Measurements from ENCODE around the genes TNIP1 and FAM114A2.

DNA sequence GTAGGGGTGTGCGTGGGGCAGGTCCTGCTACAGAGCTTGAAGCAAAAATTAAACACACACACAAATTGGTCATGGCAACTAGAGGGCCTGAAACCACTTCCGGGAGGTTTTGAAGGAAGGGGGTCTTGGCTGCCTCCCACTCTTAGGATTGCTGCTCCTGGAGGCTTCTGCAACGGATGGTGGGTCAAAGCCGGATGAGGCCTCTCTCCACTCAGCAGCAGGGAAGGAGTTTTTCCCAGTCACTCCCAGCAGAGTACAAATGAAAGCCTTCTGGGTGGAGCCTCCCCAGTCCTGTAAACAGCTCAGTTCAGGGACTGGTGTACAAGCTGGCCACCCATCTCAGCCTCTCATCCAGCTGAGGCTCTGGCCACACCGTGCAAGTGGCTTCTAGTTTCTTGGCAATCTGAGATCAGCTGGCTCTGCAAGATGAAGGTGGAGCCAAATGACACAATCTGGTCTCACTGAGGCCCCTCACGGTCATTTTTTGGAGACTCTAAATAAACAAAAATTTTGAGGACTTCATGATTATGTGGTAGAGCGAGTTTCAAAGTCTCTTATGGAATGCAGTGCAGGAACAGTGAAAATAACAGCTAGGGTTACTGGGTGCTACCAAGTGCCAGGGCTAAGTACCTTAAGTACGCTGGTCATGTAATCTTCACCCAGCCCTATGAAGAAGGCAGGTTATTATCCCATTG lies 10.0 kb downstream of the GPX3 start:
- PRO-cap: no peak

- PRO-cap: no peak
Measured at GRCh38 chr5:151056519-151057303, 24.1 kb downstream of the TNIP1 start.

- PRO-cap: unidirectional peak, plus-strand start at chr5:151080564; bidirectional peak, plus-strand start at chr5:151081166, minus-strand start at chr5:151081034
Measured at GRCh38 chr5:151080408-151081725, at the start of gene TNIP1. TSS of gene TNIP1 (minus strand) at chr5:151081034.

- PRO-cap: bidirectional peak, plus-strand start at chr5:151083658, minus-strand start at chr5:151083496
Measured at GRCh38 chr5:151083306-151083852, 2.5 kb upstream of the TNIP1 start.

GRCh38 chr5:151095262-151096043 lies 14.6 kb upstream of the TNIP1 start:
- PRO-cap: unidirectional peak, minus-strand start at chr5:151095448

- PRO-cap: no peak
Measured at GRCh38 chr5:151096780-151097383, 16.0 kb upstream of the TNIP1 start.

DNA sequence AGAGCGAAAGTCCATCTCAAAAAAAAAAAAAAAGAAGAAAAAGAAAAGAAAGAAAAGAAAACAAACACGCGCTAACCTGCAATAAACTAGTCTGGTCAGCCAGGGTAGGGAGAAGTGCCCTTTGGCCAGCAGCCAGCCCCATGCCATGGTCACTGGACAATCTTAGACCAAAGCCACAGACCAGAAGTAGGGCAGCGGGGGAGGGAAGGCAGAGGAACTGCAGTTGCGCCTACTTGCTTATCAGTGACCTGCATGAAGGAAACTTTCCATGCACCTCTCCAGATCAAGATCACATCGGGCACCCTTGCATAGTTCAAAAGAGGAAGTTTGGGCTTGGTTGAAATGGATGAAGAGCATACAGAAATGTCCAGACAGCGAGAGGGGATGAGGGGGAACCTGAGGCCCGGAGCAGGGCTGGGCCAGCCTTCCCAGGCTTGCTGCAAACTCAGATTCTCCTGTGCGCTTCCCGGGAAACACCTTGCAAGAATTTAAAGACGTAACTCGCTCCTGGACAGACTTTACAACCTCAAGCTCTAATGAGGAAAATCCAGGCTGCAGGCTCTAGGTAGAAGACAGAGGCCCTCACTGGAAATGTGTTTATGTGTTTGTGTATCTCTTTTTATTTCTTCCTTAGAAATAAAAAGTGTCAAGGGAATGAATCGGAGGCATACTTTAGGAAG lies 19.4 kb upstream of the TNIP1 start:
- PRO-cap: no peak

- PRO-cap: no peak
Measured at GRCh38 chr5:151100794-151101613, 20.2 kb upstream of the TNIP1 start.

- PRO-cap: no peak
Measured at GRCh38 chr5:151134115-151135022, 23.2 kb downstream of the ANXA6 start.

DNA sequence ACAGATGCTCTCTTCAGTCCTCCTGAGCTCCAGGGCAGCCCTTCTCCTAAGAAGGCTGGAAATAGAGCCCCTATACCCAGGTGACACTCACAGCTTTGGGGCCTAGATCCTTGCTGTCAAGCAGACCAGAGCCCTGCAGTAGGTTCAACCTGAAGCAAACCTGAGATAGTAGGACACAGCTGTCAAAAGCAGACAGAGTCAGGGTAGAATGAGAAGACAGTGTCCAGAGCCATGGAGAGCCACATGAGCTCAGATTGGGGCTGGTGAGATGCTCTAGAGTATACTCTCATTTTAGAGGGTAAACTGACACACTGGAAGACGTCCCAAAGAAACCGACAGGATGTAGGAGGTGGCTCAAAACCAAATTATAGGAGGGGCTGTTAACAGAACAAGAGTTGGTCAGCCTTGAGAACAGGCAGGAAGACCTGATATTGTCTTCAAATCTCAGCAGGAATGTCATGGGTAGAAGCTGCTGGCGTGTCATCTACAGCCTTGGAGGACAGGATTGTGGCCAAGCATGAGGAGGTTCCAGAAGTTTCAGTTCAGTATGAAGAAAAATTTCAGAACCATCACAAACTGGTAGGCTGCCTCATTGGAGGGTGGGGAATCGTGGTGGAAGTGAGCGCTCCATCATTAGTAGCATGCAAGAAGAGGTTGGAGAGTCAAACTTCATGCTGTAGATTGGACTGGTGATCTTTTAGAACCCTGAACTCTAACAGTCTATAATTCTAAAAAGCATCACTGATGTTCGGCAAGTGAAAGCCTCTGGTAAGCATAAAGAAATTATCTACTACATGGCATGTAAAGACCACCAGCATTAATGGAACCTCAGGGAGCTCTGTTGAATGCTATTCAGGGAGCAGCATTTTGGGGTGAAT lies 11.3 kb downstream of the CCDC69 start:
- PRO-cap: no peak

DNA sequence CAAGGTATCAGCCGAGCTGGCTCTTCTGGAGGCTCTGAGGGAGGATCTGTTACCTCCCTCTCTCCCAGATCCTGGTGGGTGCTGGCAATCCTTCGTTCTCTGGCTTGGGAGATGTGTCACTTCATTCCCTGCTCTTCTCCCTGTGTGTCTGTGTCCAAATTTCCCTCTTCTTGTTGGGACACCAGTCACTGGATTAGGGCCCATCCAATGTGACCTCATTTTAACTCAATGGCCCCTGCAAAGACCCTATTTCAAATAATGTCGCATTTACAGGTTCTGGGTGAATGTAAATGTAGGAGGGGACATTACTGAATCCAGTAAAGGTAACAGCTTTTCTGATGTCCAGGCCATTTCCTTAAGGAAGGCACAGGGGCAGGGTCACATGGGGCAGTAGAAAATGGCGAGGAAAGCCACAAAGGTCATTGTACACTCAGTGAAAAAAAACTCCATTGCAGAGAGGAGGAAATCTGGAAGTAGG lies 6.3 kb downstream of the CCDC69 start:
- PRO-cap: no peak

- PRO-cap: no peak
Measured at GRCh38 chr5:151221580-151221936, 2.3 kb downstream of the CCDC69 start.

GRCh38 chr5:151221937-151222488 lies 1.9 kb downstream of the CCDC69 start:
- PRO-cap: no peak

DNA sequence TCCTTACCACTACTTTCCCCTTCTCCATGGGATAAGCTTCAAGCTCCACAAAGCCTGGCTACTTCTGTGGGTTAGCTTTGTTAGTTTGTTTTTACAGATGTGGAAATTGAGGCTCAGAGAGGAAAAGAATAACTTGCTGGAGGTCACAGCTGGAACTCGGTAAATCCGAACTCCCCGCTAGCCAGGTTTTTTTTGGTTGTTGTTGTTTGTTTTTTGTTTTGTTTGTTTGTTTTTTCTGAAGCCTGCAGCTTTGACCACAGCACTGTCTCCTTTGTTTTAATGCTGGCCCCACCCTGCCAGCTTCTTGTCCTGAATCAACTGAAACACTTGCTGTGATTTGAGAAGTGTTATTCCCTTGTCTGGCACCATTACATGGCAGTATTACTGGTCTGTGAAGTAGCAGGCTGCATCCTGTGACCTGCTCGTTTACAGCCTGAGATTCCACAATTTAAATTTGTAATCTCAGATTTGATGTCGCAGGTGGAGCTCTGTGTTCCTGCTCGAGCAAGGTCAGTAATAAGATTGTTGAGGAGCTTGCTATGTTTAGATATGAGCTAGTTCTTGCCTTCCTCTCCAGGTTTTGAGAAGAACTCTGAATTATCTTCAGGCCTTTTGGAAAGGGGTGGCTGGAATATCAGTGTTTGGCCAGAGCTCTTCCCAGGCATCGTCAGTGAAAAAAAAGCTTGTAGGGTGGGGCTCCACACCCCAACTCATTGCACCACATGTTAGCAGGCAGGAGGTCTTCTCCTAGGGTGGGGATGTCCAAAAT lies 1.5 kb upstream of the SLC36A2 start:
- PRO-cap: no peak

GRCh38 chr5:151447979-151448859 lies 816 bp downstream of the SLC36A1 start:
- PRO-cap: no peak

DNA sequence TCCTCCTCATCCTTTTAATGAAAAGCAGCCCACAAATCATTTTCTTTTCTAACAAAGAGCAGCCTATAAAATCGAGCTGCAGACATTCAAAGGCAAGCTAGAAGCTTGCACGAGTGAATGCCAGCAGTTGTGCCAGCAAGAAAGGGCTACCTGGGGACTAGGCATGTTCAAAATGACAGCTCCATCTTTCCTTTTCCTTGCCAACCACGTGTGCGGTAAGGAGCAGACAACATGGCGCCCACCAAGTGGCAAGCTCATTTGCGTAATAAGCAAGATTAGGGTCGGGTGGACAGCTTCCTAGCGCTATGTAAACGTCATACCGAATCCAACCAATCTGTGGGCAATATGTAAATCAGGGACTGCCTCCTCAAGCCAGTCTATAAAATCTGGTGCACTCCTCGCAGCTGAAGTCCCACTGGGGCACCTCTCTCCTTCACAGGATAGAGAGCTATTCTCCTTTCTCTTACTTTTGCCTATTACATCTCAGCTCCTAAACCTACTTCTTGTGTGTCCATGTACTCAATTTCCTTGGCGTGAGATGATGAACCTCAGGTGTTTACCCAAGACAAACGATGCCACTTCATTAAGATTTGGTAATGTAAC lies 22.5 kb upstream of the SPARC start:
- PRO-cap: no peak

GRCh38 chr5:151770025-151770150 lies 1.9 kb upstream of the G3BP1 start:
- PRO-cap: no peak

GRCh38 chr5:152953856-152954310 lies 536.6 kb upstream of the GRIA1 start:
- PRO-cap: no peak

DNA sequence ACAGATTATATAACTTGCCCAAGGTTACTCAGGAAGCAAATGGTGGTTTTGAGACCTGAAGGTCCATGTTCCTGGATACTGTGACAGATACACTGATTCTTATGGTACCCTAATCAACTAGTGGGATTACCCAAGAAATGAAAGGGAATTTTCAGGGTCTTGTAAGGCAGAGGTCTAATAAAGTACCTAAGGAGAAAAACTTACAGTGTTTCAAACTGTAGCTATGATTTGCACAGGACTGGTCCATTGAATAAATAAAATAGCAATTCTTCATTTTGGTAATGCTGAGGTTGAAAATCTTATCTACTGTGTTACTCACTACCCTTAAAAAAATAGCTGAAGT lies 4.9 kb downstream of the GRIA1 start:
- PRO-cap: no peak

GRCh38 chr5:154038172-154039479 lies at the start of gene FAM114A2:
TSS of gene FAM114A2 (minus strand) at chr5:154038910.
- PRO-cap: bidirectional peak, plus-strand start at chr5:154038999, minus-strand start at chr5:154038921

All from Metastatic Lung Carcinoma in the Adrenal Gland (tissue), 1 donor.